SK-MEL-5 (cell line): ENCODE results near the gene CAPN9.

DNA sequence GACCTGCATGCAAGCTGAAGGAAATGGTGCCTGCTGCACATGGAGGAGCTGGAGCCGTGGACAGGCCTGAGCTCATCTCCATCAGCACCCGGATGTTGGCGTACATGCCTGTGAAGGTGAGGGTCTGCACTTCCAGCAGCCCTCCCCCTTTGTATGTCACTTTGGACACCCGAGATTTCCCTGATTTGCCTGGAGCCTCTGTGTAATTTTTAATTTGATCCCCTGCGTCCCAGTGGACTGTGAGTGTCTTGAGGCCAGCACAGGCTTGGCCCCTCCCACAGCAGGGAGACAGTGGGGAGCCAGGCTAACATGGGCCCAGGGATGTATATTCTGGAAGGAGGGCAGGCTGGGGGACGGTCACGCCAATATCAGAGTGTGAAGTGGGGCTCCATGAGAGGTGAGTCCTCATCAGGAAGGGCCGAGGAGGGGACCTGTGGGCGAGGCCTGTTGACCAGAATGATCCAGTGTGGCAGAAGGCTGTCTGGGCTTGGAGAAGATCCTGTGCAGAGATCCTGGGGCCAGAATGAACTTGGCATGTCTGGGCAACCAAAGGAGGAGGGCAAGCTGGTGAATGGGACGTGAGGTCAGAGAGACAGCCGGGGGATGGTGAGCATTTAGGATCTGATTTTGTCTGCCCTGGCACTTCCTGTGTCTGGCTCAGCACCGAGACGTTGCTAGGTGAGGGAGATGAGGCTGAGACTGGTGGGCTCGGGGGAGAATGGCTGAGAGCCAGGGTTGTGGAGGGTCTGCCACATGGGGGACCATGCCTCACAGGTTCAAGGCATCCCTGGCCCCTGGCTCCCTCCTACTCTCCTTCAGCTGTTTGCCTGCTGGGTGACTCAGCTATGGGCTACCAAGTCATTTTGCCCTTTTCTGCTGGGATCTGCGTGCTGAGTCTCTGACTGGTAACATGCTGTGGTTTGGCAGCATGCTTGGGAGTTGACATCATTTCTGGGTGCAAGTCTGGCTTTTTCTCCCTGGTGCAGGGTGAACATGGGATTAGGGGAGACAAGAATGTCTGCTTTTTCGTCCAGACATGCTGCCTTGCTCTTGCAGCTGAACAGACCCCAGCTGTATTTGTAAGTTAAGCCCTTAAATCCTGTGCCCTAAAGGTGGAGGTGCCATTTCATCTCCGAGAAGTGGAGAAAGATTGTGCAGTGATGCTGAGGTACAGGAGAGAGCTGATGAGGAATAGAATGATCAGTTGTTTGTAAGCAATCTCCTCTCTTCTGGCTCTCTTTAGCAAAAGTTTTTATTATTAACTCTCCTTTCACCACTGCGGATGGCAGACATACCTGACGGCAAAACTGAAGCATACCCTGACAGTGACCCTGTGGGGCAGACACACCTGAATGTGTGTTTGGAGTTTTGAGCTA is 17.3 kb downstream of the GALNT2 start:
RAMPAGE:
- cytosol, long total RNA: no peak
- long total RNA: no peak
- nucleus, long total RNA: no peak

GRCh38 chr1:230119124-230119565 is 52.1 kb downstream of the GALNT2 start:
RAMPAGE:
- cytosol, long total RNA: no peak
- long total RNA: no peak
- nucleus, long total RNA: no peak

GRCh38 chr1:230158579-230159380 is 91.7 kb downstream of the GALNT2 start:
RAMPAGE:
- cytosol, long total RNA: no peak
- long total RNA: no peak
- nucleus, long total RNA: no peak

DNA sequence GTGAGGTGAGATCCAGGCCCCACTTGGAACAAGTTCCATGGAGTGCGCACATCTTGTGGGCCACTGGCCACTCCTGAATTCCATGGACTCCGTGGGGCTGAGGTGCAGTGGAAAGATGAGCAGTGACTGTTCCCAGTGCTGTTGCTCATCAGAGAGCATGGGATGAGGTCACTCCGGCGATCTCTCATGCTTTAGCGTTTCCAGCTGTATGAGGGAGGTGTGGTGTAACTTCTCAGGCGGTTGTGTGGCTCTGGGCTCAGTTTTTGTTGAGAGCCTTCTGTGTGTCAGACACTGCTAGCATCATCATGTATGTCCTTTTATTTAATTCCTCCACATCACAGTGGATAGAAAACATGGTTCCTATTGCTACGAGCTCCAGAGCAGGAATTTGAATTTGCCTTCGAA is 96.2 kb downstream of the GALNT2 start:
RAMPAGE:
- cytosol, long total RNA: no peak
- long total RNA: no peak
- nucleus, long total RNA: no peak

GRCh38 chr1:230331648-230332435 is 94.3 kb downstream of the PGBD5 start:
RAMPAGE:
- cytosol, long total RNA: no peak
- long total RNA: no peak
- nucleus, long total RNA: no peak

DNA sequence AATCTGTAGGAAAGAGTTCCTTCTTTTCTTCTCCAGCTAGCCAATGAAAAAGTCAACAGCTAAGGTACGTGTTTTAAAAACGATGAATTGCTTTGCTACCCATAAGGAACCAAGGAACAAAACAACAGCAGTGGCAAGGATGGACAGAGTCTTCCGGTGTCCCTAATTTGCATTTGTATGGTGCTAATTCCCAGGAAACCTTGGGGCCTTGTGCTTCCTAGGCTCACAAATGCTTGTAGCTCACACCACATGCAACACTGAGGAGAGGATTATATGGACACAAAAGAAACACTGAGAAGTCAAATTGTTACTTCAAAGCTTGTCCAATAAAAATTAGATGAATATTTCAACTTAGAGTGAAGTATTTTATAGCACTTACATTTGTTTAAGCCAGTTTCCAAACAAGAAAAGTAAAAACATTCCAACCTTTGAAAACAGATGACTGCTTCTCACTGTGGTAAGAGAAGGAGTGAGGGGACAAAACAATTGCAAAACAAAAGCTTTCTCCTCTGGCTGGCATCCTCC is 1.9 kb upstream of the PGBD5 start:
RAMPAGE:
- cytosol, long total RNA: no peak
- long total RNA: no peak
- nucleus, long total RNA: no peak

GRCh38 chr1:230641821-230642141 is 500 bp upstream of the COG2 start:
RAMPAGE:
- cytosol, long total RNA: no peak
- long total RNA: no peak
- nucleus, long total RNA: no peak

DNA sequence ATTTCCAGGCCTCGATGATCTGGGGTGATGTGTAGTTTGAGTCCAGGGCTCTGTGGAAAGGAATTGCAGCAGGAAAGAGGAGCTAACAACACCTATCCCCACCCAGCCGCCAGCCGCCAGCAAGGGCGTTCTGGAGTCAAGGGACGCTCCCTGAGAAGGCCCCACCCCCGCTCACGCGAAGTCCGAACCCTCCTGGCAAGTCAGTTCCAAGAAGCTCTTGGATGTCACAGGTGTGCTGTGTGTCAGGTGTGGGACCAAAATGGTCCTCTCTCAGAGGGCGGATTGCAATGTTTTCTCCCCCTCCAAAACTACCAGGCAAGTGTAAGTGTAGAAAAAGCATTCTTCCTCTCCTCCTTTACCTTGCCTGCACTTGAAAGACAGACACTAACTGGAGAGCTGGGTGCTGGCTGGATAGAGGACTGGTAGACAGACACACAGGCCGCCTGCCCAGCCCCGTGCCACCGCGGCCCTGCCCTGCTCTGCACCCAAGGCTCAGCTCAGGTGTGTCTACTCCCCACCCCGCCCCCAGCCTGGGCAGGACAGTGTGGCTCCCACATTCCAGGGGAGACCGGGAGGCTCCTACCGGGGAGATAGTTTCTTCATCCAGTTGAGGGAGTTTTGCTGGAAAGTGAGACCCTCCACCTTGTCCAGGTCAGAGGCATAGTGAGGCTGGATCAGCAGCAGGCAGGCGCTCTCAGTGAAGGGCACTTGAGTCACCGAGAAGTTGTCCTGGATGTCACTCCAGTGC is 8.4 kb downstream of the AGT start:
RAMPAGE:
- cytosol, long total RNA: no peak
- long total RNA: no peak
- nucleus, long total RNA: no peak

GRCh38 chr1:230747126-230747521 is at the start of gene CAPN9:
Gene CAPN9, plus strand, starts transcription at chr1:230747388.
RAMPAGE:
- cytosol, long total RNA: no peak
- long total RNA: no peak
- nucleus, long total RNA: no peak

RAMPAGE:
- cytosol, long total RNA: no peak
- long total RNA: no peak
- nucleus, long total RNA: no peak
Observed at GRCh38 chr1:230866139-230867014, 1.9 kb downstream of the C1orf198 start.

DNA sequence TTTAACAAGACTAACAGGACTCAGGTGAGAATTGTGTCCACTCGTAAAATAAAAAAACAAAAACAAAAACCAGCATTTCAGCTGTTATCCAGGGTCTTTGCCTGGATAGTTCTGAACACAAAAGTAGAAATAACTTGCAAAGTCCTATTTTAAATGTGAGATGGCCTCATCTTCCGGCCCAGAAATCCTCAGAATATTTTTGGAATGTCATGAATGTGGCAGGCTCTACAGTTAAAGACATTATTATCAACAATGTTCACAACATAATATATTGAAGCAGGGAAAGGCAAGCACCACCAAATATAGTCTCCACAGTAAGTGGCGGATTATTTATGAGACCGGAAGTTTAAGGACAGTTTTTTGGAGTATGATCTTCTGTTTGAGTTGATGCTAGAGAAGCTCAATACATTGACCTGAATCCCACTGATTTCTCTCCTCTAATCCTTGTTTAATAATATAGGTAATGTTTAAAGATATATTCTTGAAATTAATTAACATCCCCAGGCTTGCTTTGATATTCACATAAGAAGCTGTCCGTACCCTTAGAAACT is 1.2 kb upstream of the C1orf198 start:
RAMPAGE:
- cytosol, long total RNA: no peak
- long total RNA: no peak
- nucleus, long total RNA: no peak

DNA sequence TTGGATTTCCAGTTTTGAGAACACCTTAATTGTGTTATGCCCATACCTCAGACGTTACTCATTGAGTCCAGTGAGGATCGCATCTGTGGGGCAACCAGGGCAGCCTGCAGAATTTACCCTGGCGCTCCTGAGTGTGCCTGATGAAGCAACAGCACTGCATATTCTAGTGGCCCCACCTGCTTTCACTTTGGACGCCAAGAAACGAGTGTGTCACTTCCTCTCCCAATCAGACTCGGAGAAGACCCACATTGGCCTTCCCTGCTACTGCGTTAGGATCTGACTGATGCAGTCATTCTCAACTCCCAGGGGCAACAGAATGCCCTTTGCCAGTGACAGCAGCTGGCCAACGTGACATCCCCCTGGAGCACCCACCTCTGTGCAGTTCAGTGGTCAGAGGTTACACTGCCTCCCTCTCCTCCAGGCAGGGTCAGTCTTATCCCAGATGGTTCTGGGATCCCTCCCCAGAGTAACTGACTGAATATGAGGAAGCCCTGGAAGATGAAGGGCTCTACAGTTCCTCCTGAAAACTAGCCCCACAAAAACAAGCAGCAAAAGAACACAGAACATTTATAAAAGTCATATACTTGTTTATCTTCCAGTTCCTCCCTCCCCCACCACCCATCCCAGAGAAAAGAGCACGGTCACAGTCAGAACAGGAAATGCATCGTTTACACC is 19.7 kb downstream of the FAM89A start:
RAMPAGE:
- cytosol, long total RNA: no peak
- long total RNA: no peak
- nucleus, long total RNA: no peak

DNA sequence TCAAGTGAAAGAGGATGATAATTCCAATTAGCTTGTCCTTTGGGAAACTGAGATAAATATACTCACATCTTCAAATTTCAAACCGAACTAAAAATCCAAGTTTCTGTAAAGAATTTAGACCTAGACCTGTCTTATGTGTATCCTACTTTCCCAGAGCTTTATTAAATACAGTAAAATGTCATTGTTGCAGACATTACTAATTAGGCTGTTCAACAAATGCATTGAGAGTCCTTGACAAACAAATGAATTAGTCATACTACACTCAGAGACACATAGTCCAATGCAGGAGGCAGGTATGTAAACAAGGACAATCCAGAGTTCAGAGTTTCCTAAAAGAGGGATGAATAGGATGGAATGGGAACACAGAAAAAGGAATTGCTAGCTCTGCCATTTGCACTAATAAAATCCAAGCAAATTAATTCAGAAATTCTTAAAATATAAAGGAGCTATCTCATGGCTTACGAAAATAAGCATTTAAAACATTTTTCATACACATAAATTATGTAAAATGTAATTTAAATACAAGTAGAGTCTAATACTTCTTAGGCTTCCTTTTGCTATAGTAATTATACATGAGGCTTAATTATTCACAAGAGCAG is 1.6 kb upstream of the EGLN1 start:
RAMPAGE:
- cytosol, long total RNA: no peak
- long total RNA: no peak
- nucleus, long total RNA: no peak

DNA sequence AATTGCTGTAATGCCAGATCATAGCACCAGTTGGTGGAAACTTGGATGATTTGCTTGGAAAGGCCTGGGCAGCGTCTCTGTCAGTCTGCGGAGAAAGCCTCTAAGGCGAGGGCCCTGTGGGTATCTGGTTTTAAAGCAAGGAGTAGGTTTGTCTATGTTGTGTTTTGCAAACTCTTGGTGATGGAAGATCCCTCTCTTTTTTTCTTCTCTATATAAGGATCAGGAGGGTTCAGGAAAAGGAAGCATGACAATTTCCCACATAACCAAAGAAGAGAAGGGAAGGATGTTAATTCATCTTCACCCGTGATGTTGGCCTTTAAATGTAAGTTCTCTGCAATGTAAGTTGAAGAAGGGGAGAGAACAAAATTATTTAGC is 556 bp downstream of the TSNAX start:
RAMPAGE:
- cytosol, long total RNA: no peak
- long total RNA: no peak
- nucleus, long total RNA: no peak

DNA sequence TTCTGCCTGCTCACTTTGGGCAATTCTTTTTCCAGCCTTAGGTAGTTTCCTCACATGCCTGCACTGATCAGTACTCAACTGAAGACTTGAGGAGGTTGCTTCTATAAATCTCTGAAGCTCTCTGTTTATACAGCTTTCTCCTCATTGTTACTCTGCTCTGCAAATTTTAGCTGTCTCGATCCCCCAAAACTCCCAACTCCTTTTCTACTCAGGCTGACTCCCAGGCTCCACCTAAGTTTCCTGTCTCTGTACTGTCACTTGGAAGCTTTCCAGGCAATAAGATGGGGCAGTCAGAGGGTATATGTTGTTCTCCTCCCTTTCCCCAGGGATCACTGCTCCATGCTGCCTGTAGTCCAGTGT is 13.3 kb downstream of the TSNAX start:
RAMPAGE:
- cytosol, long total RNA: no peak
- long total RNA: no peak
- nucleus, long total RNA: no peak

RAMPAGE:
- cytosol, long total RNA: no peak
- long total RNA: no peak
- nucleus, long total RNA: no peak
Observed at GRCh38 chr1:231799912-231800559, 173.4 kb downstream of the DISC1 start.

GRCh38 chr1:232038768-232039159 is 412.2 kb downstream of the DISC1 start:
RAMPAGE:
- cytosol, long total RNA: no peak
- long total RNA: no peak
- nucleus, long total RNA: no peak

RAMPAGE:
- cytosol, long total RNA: no peak
- long total RNA: no peak
- nucleus, long total RNA: no peak
Observed at GRCh38 chr1:232376491-232376834, 253.5 kb downstream of the SIPA1L2 start.

DNA sequence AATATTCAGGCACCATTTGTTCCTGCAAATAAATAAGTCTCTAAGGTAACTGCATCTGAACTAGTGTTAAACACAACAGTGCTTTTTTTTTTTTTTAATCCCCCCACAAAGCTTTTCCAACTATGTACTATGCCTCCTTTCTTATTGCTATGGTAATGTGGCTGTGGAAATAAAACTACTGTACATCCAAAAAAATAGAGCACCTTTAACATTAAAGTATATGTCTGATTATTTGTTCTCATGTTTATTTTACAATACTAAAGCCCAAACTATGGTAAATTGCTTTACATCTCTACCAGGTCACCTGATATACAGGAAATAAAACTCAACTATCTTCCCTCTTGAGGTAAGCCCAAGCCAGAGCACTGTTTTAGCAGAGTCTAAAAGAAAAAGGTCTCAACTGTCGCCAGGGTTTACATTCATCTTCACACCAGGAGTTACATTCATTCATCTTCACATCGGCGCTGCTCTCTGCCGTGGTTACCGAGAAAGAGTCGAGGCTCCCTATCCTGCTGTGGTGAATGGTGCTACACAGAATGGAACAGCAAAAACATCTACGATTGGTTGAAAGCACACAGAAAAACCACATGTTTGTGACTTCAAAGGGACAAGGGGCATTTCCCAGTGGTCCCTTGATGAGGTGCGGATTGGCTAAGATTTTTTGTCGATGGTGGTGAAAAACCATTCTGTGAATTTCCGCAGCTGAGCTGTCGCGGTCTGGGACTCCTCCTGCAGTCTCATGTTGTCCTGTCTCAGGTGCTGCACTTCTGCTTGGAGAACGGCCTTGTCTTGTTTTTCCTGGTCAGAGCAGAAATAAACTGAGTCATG is 231.2 kb downstream of the SIPA1L2 start:
RAMPAGE:
- cytosol, long total RNA: no peak
- long total RNA: no peak
- nucleus, long total RNA: no peak

DNA sequence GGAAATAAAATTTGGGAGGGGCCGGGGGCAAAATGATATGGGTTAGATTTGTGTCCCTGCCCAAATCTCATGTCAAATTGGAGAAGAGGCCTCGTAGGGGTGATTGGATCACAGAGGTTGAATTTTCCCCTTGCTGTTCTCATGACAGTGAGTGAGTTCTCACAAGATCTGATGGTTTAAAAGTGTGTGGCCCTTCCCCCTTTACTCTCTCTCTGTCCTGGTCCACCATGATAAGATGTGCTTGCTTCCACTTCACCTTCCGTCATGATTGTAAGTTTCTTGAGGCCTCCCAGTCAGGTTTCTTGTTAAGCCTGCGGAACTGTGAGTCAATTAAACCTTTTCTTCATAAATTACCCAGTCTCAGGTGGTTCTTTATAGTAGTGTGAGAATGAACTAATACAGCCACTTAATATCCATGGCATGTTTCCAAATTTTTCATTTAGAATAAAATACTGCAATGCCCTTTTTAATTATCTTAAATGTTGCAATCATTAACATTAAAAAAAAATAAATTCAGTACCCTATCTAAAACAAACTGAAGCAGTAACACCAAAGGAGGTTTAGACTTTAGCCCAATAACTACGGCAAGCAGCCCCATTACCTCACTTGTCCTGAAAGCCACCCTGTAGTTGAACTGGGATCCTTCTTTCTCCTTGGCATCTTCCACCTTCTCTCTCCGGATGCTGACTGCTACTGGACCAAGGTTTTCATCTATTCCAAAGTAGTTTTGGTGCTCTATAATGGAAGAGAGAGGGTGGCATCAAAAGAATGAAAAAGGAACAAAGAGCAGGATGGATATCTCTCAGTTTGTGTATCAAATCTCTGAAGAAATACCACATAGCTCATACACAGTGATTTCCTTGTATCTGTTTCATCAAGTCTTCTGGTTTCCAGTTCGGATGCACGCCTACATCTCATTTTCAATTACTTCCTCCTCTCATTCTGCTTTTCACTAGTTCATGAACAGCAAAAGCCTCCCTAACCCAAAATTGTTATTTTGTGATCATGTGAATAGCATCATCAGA is 136.7 kb downstream of the SIPA1L2 start:
RAMPAGE:
- cytosol, long total RNA: no peak
- long total RNA: no peak
- nucleus, long total RNA: no peak